Hair follicular keratinocyte (primary cell): ENCODE data around the genes IGF2BP2 and FETUB.

DNA sequence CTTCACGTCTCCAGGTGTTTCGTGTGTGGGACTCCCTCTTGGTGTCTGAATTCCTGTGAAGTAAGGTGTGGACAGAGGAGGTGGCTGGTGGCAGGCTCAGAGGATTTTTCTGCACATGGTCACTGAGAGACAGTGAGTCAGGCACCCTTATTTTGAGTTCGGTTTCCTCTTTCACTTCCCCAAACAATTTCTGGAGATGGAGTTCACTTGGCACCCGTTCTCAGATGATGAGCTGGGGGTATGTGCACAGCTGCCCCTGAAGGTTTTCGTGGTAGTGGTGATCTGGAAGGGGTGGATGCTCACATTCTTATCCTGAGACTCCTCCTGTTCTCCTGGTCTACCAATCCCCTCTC lies 46.2 kb upstream of the VPS8 start:
- RAMPAGE, long total RNA = no peak

DNA sequence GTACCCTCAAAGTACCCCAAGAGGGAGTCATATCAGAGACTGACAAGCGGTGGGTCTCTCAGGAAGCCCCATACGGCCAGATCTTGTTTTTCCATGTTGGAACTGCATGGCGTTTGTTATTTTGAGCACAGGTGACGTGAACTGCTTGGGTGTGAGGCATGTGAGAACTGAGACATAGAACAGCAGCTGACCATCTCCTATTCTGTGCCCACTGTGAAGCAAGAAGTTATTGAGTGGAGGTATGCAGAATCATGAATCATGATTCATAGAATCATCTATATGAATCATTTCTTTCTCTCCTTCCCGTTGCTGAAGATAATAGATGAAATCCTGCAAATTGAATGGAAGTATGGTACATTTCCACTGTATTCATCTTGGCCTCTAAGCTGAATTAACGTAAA lies 4.7 kb downstream of the VPS8 start:
- RAMPAGE, long total RNA = no peak

GRCh38 chr3:185151101-185151513 lies 1.8 kb downstream of the C3orf70 start:
- RAMPAGE, long total RNA = no peak

- RAMPAGE, long total RNA = no peak
Observed at GRCh38 chr3:185342839-185343217, 20.1 kb upstream of the MAP3K13 start.

DNA sequence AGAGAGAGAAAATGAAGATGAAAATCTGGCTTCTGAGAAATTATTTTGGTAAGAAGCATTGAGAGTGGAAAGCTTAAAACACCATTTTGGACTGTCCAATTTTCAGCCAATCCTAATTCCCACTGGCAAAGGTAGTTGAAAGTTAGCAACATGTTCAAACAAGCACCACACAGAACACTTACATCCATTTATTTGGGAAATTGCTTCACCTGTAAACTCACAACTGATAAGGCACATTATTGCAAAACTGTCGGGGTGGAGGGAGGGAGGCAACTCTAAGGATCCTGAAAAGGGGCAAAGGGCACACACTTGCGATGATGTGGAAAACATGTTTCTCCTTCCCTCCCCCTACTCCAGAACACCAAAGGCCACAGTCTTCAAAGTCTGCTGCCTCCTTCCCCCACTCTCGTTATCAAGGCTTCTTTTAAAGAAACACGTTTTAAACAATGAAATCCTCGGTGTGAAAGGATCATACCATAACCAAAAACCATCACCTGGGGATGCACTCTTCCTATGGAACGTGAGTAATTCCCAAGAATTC lies 9.3 kb downstream of the TMEM41A start:
- RAMPAGE, long total RNA = no peak

DNA sequence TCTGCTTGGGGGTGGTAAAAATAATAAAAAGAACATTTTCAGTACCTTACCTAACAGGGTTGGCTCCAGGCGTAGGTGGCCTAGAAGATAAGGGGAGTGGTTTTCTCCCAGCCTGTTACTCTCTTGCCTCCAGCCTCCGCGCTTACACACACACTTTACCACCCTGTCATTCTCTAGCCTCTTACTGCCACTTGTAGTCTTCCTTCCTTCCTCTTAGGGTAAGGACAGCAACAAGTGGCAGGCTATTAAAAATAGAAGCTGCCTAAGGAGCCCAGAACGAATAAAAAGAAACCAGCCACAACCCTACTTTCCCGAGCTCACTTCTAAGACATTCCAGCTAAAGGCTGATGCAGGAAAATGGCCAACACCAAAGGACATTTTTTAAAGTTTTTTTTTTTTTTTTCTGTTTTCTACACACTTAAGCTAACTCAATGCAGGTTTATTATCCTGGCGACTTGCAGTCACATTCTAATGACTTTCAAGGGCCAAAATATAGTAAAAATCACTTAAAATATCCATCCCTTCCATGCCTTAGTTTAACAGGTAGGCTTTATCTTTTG lies 9.7 kb upstream of the LIPH start:
- RAMPAGE, long total RNA = no peak

DNA sequence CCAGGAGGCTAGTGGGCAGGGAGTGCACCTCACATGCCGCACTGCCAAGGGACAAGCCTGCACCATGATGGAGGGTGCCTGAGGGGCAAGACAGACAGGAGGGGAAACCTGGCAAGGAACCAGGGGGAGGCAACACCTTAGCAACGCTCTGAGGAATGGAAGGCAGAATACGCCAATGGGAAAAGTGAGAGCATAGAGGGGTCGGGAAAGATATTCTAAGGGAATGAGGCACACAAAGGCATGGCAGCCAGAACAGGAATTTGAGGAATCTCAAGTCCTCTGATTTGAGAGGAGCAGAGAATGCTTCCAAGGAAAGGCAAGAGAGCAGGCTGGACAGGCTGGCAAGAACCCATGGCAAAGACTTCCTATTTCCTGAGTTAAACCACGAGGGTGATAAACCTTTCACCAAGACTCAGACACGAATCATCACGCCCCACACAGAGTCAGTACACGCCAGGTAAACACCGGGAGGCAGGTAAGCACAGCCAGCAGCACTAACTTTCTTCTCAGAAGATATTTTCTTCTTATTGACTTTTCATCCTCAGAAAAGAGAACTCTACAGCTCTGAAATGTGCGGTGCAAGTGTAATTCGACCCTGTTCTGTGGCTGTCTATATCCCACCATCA lies 109.8 kb downstream of the IGF2BP2 start:
- RAMPAGE, long total RNA = no peak

- RAMPAGE, long total RNA = no peak
Observed at GRCh38 chr3:185746152-185746771, 78.6 kb downstream of the IGF2BP2 start.

DNA sequence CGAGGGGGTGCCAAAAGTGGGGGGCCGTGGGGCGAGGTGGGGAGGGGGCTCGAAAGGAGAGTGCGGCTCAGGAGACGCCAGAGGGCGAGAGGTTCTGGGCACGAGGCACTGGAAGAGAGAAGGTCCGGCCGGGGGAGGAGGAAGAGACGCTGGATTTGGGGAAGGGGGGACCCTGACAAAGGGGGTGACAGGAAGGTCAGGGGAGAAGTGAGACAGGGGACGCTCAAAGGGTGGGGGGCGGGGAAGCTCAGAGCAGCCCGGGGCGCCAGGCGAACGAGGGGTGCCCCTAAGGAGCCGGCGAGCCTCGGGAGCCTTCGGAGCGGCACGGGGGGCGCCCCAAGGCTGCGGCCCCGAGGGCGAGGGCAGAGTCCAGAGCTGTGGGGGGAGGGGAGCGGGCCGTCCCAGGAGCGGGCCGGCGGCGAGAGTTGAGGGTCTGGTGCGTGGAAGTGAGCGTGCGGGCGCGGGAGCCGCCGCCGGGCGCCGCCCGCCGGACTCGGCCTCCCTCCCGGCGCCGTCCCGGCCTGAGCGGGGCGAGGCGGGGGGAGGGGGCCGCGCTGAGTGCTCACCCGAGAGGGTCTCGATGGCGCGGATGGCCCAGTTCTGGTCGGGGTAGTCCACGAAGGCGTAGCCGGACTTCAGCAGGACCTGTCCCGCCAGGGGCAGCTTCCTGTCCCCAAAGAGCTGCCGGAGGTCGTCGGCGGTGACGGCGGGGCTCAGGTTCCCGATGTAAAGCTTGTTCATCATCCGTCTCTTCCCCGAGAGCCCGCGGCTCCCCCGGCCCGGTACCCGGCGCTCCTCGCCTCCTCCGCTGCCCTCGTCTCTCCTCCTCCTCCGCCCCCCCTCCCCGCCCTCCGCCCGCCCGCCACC lies at the start of gene IGF2BP2:
Gene IGF2BP2 (minus strand): TSS at position 826 of the 867 bp plus-strand sequence.
- RAMPAGE, long total RNA = start-site peak on the minus strand centred at position 806 of the sequence, 101 bp wide, 436 and 171 reads in 2 replicates

GRCh38 chr3:185960486-185961319 lies 22.9 kb upstream of the TRA2B start:
- RAMPAGE, long total RNA = no peak

GRCh38 chr3:185968186-185968695 lies 30.4 kb upstream of the TRA2B start:
- RAMPAGE, long total RNA = no peak

GRCh38 chr3:186107616-186108256 lies 1.2 kb downstream of the ETV5 start:
- RAMPAGE, long total RNA = no peak

GRCh38 chr3:186236550-186236985 lies 125.5 kb downstream of the DGKG start:
- RAMPAGE, long total RNA = no peak

GRCh38 chr3:186361229-186361503 lies 868 bp downstream of the DGKG start:
- RAMPAGE, long total RNA = no peak

GRCh38 chr3:186598106-186598910 lies 14.6 kb upstream of the AHSG start:
- RAMPAGE, long total RNA = no peak

DNA sequence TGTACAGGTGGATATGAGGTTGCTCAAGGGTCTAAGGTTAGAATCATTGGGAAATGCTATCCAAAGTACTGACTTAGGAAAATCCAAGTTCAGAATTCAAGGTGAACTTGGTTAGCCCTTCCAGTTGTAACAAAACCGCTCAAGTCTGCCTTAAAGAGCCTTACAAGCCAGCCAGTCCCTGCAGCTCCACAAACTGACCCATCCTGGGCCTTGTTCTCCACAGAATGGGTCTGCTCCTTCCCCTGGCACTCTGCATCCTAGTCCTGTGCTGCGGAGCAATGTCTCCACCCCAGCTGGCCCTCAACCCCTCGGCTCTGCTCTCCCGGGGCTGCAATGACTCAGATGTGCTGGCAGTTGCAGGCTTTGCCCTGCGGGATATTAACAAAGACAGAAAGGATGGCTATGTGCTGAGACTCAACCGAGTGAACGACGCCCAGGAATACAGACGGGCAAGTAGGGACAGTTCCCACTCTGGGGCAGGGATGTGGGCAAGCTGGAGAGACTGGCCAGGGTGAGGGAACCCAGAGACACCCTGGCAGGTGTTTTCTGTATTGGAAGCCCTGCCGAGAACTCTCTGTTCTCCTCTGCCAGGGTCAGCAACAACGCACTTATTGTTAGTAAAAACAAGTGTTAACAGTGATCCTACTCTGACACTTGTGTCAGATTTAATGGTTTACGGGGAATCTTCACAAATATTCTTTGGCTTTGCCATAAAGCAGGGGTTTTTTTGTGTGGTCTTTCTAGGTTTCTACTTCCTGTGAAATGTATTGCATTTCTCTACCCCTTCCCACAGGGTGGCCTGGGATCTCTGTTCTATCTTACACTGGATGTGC lies at the start of gene FETUB:
Gene FETUB (plus strand): TSS at position 163 of the 833 bp plus-strand sequence.
- RAMPAGE, long total RNA = no peak

GRCh38 chr3:186732446-186732799 lies 15.3 kb downstream of the KNG1 start:
- RAMPAGE, long total RNA = no peak

DNA sequence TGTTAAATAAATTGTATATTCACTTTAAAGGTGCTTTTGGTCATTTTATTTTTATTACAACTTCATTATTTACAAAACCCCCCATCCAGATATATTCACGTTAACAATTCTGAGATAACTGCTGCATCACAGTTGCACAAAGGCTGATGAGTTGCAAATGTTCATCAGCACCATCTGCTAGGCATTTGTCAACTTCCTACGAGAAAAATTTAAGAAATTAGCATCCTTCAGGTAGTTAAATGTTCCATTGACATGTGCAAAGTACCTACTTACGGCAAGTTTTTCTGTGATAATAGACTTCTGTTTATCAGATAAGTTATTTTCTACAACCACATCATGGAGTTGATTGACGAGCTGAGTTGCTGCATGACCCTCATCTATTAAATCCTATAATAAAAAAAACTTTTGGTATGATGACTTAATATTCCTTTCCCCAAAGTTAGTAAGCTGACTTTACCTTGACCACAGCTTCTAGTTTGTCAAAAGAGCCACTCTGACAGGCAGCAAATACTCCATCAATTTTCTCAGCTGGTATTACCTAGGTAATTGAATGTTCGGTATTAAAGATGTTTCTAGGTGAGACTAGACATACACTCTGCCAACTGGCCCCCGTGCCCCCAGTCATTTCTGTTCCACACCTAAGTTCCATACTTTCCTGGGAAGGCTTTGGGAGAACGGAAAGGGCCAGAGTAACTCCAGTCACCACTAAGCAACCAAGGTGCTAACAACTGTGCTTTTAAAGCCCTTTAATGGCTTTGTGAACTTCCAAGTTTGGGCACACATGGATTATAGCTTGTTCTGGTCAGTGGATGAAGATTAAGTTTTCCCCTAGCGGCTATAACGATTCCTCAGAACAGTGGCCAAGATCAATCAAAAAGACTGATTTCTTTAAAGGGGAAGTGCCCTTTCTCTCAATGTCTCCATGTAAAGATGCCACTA lies 6.8 kb downstream of the EIF4A2 start:
- RAMPAGE, long total RNA = no peak

DNA sequence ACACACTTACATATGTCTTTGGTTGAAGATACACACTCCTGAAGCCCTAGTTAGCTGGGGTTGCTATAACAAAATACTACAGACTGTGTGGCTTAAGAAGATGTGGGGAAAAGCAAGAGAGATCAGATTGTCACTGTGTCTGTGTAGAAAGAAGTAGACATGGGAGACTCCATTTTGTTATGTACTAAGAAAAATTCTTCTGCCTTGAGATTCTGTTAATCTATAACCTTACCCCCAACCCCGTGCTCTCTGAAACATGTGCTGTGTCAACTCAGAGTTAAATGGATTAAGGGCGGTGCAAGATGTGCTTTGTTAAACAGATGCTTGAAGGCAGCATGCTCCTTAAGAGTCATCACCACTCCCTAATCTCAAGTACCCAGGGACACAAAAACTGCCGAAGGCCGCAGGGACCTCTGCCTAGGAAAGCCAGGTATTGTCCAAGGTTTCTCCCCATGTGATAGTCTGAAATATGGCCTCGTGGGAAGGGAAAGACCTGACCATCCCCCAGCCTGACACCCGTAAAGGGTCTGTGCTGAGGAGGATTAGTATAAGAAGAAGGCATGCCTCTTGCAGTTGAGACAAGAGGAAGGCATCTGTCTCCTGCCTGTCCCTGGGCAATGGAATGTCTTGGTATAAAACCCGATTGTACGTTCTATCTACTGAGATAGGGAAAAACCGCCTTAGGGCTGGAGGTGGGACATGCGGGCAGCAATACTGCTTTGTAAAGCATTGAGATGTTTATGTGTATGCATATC lies 37.0 kb upstream of the ST6GAL1 start:
- RAMPAGE, long total RNA = no peak

GRCh38 chr3:186901166-186901696 lies 29.1 kb upstream of the ST6GAL1 start:
- RAMPAGE, long total RNA = no peak